AG04450 (cell line): ENCODE measurements around a stretch of chr1.

DNA sequence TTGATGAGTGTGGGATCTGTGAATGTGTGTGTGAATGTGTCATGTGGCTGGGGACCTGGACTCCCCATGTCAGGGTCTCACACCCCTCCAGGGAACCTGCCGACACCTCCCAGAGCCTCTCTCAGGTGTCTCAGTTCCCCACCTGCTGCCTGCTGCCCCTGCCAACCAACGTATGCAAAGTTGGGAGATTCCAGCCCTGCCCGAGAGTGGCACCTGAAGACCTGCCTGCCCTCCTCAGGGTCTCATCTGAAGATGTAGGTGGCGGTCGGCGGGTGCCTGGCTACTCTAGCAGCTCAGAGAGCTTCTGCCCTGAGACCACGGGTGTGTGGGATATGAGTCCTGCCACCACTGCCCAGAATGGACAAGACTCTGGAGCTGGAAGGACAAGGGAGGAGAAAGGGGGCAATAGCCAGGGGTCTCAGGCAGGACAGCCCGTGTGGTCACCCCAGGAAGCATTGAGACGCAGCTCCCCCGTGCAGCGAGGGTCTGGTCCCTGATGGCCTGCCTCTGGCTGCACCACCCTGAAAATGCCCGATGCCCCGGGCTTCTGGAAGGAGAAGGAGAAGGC, 88.6 kb downstream of the STUM start:
- CAGE, long polyA plus RNA = no peak
- RRBS = no CpG with 5 or more reads among the region's 13 CpGs

DNA sequence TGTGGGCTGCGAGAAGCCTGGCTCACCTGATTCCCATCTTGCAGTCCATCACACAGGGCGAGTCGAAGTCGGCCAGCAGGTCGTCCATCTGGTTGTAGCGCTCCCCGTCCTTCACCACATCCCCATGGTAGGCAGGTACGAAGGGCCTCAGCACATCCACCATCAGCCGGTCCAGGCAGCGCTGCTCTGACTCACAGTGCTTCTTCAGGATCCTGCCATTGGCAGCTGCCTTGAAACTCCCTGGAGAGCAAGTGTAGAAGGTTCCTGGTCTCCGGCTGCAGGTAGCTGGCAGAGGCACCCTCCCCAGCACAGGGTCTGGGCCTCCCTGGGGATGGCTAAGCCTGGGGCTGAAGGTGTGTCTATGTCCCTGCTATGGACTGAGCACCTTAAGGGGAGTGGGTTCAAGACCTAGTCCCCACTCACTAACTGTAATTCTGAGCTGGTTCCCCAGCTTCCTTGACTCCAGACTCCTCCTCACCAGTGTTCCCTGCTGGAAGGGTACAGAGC, 91.9 kb downstream of the ITPKB start:
- CAGE, long polyA plus RNA = no peak
- RRBS = 95% methylated on average over 3 of the region's 11 CpGs

DNA sequence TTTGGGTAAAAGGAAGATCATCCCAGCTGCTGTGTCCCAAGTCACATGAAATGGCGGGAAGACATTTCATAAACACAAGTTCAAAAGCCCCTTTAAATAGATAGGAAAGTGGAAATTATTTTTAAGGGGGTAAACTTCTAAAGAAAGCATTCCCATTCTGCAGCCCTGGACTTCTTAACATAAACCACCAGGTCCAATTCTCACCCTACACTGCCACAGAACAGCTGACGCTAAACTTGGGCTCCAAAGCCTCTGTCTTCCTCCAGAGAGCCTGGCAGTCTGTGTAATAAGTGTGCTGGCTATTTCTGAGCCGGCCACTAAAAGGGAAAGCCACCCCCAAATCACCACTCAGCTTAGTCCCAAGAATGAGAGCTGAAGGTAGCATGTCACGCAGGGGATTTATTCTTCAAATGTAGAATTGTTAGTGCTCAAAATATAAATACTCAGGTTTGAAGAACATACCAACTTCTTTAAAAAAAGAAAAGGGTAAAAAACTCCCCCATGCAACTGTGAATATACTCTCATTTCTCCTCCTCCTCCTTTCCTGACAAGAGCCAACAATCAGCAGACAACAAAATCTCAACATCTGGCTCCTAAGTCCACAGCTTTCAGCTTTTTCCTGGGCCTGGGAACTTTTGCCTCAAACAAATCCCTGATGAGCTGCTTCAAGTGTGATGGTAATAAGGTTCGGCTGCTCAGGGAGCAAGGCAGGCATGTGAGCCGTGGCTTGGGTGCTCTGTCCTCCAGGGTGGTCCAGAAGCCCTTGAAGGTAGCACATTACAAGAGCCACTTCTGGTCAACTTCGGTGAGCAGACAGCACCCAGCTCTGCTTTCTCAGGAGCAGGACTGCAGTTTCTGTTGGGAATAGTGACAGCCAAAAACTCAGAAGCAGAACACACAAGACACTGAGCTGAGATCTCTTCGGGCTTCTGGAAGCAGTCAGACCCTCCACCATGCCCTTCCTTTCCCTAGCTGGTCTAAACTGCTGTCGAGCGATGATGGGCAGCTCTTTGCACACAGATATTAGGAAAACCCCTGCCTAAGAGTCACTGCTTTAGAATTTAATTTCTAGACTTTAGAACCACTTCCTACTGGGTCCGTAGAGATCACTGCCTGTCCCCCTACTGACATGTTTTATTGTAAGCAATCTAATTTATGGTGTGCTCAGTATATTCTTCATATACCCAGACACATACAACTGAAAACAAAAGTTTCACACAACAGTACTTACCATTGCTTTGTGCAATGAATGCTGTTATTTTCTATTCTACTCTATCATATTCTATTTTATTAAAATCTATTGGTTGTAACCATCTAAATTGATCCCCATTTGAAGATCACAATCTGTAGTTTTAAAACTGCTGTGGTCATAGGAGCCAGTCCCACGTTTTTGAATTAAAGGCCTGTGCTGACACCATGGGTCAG, 46.2 kb downstream of the ITPKB start:
- CAGE, long polyA plus RNA = no peak
- RRBS = no CpG with 5 or more reads among the region's 12 CpGs

- CAGE, long polyA plus RNA = no peak
- RRBS = 68% methylated on average over 5 of the region's 25 CpGs
Observed at GRCh38 chr1:226712934-226714061, 25.8 kb downstream of the ITPKB start.

DNA sequence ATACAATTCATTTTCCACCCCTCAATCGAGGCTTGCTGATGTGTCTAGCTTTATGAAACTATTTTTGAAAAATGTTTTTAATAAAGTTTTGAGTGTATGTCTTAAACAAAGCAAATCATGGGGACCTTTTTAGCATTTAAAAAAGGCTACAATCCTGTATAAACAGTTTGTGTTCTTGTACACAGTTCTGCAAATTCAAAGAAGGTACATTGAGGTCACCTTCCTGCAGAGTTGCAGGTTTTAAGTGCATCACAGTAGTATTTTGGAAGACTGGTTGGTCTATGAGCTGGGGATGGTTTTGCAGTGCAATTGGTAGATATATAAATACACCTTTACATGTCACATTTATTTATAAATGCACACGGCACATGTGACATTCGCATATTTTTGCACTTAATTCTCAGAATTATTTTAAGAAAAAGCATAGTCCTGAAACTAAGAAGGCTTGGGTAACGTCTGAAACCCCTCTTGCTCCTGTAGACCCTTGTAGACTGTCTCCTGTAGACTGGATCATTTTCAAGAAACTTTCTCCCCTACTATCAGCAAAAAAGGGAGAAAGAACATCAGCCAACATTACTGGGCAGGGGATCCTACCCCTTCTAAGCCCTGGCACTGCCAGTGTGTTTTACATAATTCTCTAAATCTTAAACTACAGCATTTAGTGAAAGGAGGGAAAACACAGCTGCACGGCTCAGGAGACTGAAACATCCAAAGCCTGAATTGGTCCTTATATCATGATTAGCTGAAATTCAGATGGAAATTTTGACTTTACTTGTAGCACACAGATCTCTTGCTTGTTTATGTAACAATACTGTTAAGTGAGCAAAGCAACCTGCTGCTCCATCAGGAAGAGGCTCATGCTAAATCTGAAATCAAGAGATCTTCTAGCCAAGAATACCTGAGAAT, 771 bp upstream of the ITPKB start:
- CAGE, long polyA plus RNA = no peak
- RRBS = no CpG with 5 or more reads among the region's 5 CpGs

DNA sequence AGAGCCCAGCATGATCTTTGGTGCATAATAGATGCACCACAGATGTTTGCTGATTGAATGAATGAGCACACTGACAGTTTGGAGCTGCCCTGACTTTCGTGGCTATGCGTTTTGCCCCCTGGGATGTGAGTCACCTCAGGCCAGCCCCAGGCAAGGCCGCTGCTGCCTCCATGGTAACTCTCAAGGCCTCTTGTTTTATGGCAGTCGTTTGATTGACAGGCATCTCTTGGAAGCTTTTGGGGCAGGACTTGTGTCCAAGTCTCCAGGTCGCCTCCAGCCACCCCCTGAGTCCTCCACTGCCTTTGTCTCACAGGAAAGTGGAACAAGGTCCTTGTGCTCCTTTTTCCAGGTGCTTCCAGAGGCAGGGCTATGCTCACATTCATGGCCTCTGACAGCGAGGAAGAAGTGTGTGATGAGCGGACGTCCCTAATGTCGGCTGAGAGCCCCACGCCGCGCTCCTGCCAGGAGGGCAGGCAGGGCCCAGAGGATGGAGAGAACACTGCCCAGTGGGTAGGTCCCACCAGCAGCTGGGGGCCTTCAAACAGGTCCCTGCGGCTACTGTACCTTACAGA, 11.2 kb downstream of the PSEN2 start:
- CAGE, long polyA plus RNA = no peak
- RRBS = no CpG with 5 or more reads among the region's 13 CpGs

GRCh38 chr1:226942341-226942908, 2.3 kb downstream of the COQ8A start:
- CAGE, long polyA plus RNA = no peak
- RRBS = no CpG with 5 or more reads among the region's 4 CpGs

DNA sequence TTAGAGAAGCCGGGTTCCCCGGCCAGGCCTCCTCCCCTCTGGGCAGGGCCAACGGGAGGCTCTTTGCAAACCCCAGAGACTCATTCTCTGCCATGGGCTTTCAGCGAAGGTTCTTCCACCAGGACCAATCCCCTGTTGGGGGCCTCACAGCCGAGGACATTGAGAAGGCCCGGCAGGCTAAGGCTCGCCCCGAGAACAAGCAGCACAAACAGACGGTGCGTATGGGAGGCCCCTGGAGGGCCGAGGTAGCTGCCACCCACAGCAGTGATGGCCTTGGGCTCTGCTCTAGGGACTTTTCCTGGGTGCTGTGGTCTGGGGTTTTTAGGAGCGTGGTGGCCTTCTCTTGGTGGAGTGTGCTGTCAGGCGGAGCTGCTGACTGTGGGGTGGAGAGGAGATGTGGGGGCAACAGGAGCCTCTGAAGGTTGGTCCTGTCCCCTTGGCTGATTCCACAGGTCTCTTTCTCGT, 25.1 kb downstream of the COQ8A start:
- CAGE, long polyA plus RNA = no peak
- RRBS = no CpG with 5 or more reads among the region's 14 CpGs

GRCh38 chr1:226967614-226967973, 27.5 kb downstream of the COQ8A start:
- CAGE, long polyA plus RNA = no peak
- RRBS = no CpG with 5 or more reads among the region's 3 CpGs

DNA sequence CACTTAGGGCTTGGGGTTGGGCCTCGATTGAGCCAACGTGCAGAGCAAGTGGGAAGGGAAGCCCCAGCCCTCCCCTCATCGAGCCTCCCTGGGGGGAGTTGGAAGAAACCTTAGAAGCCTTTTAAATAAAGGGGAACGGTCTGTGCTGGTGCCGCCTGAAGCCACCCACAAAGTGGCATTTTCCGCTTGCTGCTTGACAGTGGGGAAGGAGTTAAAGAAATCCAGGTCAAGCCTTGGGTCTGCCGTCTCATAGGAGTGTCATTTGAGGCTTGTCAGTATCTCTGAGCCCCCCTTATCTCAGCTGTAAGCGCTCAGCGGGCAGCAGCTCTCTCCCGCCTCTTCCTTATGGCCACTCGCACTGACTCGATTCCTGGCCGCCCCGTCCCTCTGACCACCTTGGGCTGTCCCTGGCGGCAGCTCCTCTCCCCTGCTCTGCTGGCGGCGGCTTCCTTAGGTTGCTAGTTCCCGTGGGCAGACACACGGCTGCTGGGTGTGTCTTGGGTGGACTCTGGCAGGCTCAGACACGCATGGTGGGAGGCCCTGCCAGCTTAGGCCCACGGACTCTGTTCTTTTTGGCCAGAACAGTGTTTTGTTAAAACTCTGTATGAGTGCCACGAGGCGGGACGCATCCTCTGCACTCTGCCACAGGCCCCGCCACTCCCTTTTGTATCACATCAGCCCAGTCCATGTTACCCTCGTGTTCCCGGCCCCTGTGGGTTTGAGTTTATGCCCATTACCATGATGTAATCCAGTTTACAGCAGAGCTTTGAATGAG, 45.7 kb downstream of the COQ8A start:
- CAGE, long polyA plus RNA = no peak
- RRBS = 80% methylated on average over 1 of the region's 27 CpGs

DNA sequence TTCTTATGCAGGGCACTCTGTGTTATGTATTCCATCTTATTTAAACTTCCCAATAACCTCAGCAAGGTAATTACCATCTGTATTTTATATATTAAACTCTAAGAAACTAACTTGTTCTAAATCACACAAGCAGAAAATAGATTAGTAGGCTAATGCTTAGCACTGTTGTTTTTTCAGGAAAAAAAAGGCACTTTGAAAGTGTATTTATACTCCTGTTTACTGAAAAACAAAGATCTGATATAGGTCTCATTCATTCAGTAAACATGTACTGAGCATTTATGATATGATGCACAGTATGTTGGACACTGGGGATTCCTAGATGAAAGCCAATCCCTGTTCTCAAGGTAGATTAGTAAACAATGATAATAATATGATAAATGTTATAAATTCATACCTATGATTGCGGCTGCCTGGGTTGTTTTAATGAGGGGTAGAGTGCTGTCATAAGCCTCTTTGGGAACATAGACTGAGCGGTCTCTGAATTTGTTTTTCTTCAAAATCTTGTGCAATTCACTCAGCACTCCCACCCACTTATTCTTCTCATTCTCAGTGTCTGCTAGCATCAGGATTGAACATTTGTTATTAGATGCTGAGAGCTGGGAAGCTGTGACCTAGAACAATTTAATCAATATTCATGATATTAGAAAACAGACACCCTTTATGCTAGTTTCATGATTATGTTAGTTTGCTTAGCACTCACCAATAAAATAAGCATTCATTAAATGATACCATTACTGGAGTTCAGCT, 91.0 kb downstream of the COQ8A start:
- CAGE, long polyA plus RNA = no peak
- RRBS = no CpG with 5 or more reads among the region's 2 CpGs

GRCh38 chr1:227147206-227147718, 171.0 kb downstream of the CDC42BPA start:
- CAGE, long polyA plus RNA = no peak
- RRBS = no CpG with 5 or more reads among the region's 3 CpGs

DNA sequence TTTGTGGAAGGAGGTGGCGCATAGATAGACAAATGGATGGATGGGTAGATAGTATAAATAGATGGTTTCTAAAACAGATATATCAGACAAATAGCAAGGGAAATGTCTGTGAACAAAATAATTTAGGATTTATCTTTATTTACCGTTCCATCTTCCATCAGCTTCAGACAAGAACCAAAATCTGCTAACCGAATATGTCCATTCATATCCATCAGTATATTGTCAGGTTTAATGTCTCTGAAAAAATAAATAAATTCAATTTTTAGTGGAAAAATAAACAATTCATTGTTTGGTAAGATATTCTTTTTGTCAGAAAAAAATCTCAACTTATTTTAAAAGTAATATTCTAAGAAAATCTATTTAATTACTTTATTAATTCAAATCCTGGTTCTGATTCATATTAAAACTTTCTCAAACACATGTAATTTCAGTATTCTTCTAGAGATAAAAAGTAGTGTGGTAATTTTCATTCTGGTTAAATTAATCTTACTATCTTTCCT, 157.8 kb downstream of the CDC42BPA start:
- CAGE, long polyA plus RNA = no peak
- RRBS = no CpG with 5 or more reads among the region's 3 CpGs

DNA sequence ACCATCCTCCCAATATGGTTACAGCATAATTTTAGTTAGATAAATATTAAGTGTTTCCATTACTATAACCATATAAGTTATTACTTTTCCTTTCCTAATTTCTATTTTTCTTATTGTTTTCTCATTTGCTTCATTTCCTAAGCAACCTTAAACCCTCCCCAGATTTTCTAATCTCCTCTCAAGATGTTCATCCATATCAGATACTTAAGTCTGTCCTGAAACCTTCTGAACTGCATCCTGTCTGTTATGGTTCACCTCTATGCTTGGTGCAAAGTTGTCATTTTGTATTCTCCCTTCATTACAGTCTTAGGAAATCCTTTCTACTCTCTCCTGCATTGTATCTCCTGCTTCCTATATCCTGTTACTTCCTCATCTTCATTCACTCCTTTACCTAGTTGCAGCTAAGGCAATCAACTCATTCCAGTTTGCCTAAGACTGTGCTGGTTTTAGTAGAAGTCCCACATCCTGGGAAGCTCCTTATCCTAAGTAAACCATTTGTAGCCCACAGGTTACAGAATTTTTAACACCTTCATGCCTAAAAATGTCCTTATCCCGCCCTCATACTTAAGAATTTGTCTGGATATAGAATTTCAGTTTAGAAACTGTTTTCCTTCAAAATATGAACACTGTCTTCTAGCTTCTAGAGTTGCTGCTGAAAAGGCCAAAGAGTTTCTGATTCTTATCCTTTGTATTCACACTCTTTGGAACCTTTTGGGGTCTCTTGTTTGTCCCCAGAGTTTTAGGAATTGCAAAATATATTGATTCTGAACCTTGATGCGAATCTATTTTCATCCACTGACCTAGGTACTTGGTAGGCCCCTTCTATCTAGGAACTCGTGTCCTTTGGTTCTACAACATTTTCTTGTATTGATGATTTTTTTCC, 16.2 kb downstream of the CDC42BPA start:
- CAGE, long polyA plus RNA = no peak
- RRBS = no CpG with 5 or more reads among the region's 3 CpGs

DNA sequence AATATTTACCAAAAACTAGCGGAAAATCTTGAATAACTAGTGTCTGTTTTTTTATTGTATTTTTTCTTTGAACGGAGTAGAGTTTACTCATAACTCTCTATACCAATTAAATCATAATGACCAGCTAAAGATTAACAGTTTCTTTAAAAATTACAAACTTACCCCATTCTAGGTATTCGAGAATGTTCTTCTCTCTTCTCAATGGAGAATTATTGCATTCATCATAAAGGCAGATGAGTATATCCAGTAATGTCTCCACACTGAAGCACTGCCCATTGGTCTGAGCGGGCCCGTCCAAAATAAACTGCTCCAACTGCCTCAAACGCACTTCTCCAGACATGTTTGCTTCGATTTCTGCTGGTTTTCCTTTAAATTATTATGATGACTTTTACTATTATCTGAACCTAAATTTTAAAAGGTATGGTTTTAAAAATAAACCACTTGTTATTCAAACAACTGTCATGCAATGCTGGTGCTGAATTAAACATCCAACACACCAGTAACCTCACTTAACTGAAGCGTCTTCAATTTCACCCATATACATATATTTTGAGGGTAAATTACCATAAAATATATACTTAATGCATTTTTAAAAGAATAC, 1.3 kb downstream of the CDC42BPA start:
- CAGE, long polyA plus RNA = no peak
- RRBS = no CpG with 5 or more reads among the region's 8 CpGs

- CAGE, long polyA plus RNA = start-site peak on the minus strand at chr1:227759476-227759506, 6 and 9 reads in 2 replicates
- RRBS = no CpG with 5 or more reads among the region's 20 CpGs
Observed at GRCh38 chr1:227759259-227760108, 24.2 kb downstream of the SNAP47 start.

GRCh38 chr1:227765865-227766877, 30.9 kb downstream of the SNAP47 start:
- CAGE, long polyA plus RNA = no peak
- RRBS = no CpG with 5 or more reads among the region's 25 CpGs

GRCh38 chr1:227787461-227787800, 28.0 kb upstream of the PRSS38 start:
- CAGE, long polyA plus RNA = no peak
- RRBS = 5% methylated on average over 10 of the region's 26 CpGs

DNA sequence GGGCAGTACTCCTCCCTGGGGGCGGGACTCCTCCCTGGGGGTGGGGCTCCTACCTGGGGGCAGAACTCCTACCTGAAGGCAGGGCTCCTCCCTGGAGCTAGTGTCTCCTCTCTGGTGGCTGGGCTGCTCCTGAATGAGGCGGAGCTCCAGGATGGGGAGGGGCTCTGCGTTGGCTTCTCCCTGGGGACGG, 23.1 kb upstream of the ARF1 start:
- CAGE, long polyA plus RNA = no peak
- RRBS = no CpG with 5 or more reads among the region's 4 CpGs

- CAGE, long polyA plus RNA = no peak
- RRBS = no CpG with 5 or more reads among the region's 10 CpGs
Observed at GRCh38 chr1:228108203-228108648, 873 bp downstream of the MRPL55 start.